PC-3 (cell line): ENCODE results near the gene C11orf80.

- RAMPAGE, long total RNA, result no peak
Observed at GRCh38 chr11:65976004-65976791, 14.7 kb downstream of the SART1 start.

GRCh38 chr11:65988809-65989393 lies 13.1 kb downstream of the EIF1AD start:
- RAMPAGE, long total RNA, result no peak

DNA sequence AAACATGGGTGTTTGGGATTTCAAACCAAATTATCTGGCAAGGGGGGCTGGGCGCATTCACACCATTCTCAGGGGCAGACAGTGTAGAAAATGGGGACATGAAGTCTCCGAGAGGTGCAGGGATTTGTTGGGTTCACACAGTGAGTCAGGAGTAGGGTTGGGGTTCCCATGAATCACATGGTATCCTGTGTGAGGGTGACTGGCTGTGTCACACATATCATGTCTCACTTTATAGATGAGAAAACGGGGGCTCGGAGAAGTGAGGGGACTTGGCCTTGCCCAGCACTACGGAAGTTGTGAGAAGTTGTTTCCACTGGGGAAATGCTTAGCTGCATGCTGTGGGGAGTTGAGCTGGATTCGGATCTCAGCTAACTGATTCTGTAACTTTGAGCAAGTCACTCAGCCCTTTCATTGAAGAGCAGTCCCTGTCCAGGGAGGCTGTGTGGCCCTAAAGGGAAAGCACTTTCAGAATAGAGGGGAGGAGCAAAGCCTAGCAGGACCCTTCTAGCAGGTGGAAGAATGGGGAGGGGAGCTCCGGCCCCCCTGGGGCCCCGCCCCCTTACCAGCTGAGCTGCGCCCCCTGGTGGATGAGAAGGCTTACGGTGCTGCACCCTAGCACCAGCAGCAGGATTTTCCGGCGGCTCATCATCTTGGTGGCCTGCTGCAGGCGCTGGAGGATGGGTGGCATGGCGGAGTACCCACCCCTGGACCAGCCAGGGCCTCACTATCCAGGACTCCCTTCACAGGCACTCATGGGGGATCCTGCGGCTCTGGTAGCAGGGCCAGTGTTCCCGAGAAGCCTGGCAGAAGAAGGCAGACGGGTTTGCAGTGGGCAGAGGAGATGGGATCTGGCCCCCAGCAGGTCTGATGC lies 4.0 kb downstream of the GAL3ST3 start:
- RAMPAGE, long total RNA, result no peak

GRCh38 chr11:66108171-66108844 lies 38.2 kb downstream of the PACS1 start:
- RAMPAGE, long total RNA, result no peak

GRCh38 chr11:66137336-66137733 lies 67.3 kb downstream of the PACS1 start:
- RAMPAGE, long total RNA, result no peak

- RAMPAGE, long total RNA, result no peak
Observed at GRCh38 chr11:66183843-66184194, 73.7 kb upstream of the KLC2 start.

DNA sequence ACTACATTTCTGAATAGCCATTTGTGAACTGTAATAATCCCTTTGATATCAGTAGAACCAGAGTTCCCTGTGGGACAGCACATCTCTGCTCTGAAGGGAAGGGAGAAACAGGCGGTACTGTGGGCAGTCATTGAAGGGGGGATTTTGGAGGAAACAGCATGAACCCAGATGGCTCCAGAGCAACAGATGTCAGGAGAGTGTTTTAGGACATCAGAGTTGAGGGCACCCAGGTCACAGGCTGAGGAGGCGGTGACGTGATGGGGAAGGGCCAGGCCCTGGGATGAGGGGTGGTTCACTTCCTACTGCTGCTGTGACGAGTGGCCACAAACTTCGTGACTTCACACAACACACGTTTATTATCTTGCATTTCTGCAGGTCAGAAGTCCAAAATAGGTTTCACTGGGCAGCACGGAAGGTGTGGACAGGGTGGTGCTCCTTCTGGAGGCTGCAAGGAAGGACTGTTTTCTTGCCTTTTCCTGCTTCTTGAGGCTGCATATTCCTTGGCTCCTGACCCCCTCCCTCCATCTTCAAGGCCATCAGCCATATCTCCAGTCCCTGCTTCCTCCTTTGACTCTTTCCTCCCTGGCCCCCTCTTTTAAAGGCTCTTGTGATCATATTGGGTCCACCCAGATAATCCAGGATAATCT lies 66.7 kb upstream of the KLC2 start:
- RAMPAGE, long total RNA, result no peak

DNA sequence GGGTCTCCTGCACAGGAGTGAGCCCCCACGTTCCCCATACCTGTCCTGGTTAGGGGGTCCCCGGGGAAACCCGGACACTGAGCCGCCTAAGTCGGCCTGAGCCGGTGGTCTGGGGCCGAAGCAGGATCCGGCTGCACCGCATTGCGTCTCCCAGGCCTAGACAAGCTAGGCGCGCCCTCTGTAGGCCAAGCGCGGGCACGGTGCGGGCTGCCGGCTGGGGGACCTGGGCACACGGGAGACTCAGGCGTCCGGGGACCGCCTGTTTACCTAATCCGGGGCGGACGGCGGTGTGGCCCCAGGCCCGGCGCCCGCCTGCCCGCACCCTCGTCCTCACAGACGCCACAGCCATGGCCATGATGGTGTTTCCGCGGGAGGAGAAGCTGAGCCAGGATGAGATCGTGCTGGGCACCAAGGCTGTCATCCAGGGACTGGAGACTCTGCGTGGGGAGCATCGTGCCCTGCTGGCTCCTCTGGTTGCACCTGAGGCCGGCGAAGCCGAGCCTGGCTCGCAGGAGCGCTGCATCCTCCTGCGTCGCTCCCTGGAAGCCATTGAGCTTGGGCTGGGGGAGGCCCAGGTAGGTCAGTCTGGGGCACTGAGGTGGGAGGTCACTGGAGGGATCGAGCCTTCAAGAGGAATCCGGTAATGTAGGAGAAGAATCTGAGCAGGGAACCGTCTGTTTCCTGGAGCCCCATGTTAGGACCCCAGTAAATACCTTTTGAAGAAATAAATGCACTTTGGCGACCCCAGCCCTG lies 921 bp downstream of the KLC2 start:
- RAMPAGE, long total RNA, result no peak

GRCh38 chr11:66263712-66264332 lies 4.6 kb upstream of the RAB1B start:
- RAMPAGE, long total RNA, result no peak

DNA sequence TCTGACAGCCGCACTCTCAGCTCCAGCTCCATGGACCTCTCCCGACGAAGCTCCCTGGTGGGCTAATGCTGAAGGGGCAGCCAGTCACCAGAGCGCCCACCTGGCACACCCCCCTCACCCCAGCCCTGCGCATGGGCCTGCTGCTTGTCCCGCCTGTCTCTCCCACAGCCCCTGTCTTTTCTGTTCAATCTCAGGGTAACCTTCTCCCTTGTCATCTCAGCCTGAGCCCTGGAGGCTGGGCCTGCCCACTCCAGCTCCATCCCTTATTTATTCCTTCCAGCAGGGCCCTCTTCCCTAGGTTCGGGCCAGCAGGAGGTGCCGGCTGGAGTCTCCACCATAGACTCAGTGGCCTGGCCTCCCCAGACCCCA lies 1.6 kb upstream of the RAB1B start:
- RAMPAGE, long total RNA, result no peak

- RAMPAGE, long total RNA, result no peak
Observed at GRCh38 chr11:66267691-66268504, 541 bp upstream of the RAB1B start.

- RAMPAGE, long total RNA, result no peak
Observed at GRCh38 chr11:66280347-66281102, 2.5 kb downstream of the CNIH2 start.

DNA sequence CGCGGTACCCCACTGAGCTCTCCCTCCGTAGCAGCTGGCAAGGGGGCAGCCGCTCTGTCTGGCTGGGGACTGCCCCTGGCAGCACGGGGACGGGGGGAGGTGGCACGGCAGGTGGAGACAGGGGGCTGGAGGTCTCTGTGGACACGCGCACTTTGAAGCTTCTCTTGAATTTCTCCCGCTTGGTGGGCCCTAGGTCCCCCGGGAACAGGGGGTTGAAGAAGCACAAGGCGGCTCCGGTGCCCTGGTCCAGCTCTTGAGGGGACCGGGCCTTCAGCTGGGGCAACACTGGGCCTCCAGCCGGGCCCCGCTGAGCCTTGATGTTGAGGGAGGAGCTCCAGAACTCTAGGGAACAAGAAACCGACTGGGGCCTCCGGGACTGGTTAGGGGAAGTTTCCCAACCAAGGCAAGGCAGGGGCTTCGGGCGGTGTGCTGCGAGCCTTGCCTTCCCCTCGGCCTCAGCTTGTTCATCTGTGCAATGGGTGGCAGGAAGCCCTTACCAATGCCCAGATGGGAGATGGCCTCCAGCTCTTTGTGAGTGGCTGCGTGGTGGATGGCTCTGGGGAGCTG lies 1.2 kb downstream of the RIN1 start:
- RAMPAGE, long total RNA, result no peak

- RAMPAGE, long total RNA, result no peak
Observed at GRCh38 chr11:66336897-66337344, 687 bp upstream of the RIN1 start.

DNA sequence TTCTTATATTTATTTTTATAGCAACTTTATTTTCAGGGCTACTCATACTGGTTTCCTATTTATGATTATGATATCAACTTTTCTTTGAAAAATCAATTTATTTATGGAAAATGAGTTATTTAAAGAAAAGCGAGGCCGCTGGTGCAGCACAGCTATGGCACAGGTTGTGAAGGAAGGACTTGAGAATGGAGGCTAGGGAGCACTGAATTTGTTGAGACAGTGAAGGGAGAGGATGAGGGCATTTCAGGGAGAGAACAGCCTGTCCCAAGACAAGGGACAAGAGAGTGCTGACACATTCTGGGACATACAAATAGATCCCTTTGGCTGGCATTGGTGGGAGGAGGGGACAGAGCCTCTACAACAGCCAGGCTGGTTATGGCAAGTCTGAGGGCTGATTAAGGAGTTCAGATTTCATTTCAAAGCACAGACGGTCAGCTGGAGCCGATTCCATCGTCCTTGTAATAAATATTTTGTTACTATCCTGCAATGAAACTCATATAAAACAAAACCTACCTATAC lies 1.7 kb upstream of the SLC29A2 start:
- RAMPAGE, long total RNA, result no peak

DNA sequence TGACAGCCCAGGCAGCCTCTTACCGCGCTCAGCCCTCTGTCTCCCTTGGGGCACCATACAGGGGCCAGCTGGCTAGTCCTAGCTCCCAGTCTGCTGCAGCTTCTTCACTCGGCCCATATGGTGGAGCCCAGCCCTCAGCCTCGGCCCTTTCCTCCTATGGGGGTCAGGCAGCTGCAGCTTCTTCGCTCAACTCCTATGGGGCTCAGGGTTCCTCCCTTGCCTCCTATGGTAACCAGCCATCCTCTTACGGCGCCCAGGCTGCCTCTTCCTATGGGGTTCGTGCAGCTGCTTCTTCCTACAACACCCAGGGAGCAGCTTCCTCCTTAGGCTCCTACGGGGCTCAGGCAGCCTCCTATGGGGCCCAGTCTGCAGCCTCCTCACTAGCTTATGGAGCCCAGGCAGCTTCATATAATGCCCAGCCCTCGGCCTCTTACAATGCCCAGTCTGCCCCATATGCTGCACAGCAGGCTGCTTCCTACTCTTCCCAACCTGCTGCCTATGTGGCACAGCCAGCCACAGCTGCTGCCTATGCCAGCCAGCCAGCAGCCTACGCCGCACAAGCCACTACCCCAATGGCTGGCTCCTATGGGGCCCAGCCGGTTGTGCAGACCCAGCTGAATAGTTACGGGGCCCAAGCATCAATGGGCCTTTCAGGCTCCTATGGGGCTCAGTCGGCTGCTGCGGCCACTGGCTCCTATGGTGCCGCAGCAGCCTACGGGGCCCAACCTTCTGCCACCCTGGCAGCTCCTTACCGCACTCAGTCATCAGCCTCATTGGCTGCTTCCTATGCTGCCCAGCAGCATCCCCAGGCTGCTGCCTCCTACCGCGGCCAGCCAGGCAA lies 8.5 kb downstream of the RBM14 start:
- RAMPAGE, long total RNA, result no peak

GRCh38 chr11:66668563-66669248 lies 9.0 kb downstream of the RBM4B start:
- RAMPAGE, long total RNA, result no peak

DNA sequence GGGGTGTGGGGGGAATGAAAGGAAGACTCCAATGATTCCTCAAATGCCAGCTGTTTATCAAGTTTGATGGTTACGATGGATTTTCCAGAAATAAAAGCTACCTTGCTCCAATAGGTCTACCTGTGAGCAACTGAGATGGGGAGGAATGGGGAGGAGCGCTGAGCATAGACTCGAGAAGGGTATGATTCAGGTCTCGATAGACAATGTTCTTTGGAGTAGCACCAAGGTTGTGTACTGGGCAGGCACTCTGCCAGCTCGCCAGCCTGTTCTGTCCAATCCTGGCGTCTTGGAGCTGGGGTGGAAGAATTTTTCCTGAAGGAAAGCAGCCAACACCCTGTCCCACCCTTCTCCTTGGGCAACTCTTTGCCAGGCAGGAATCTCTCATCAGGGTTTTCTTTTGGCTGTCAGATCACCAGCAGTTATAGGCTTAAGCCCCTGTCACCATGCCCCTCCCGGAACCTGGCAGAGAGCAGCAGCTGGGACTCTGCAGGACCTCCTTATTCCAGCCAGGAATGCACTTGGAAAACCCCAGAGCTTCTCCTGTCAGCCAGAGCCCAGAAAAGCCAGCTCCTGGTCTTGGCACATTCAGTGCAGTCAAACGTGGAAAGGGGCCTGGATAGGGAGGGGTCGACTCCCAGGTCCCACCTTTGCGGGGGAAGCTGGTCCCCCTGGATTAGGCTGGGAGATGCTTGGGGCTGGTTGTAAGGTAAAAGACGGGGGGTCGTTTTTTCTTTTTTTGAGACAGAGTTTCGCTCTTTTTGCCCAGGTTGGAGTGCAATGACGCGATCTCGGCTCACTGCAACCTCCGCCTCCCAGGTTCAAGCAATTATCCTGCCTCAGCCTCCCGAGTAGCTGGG lies 1.2 kb upstream of the C11orf80 start:
- RAMPAGE, long total RNA, result no peak

GRCh38 chr11:66744545-66745645 lies at the start of gene C11orf80:
C11orf80 (plus strand) TSS chr11:66744769.
- RAMPAGE, long total RNA, result no peak

GRCh38 chr11:66864485-66864867 lies 7.6 kb downstream of the LRFN4 start:
- RAMPAGE, long total RNA, result no peak